ENCODE measurements around a stretch of chr17.

- PRO-cap, result no peak
These were observed 452.8 kb downstream of the SLC39A11 start for GRCh38 chr17:72639594-72640267.

- PRO-cap, result no peak
These were observed 372.7 kb downstream of the SLC39A11 start for GRCh38 chr17:72719362-72720701.

DNA sequence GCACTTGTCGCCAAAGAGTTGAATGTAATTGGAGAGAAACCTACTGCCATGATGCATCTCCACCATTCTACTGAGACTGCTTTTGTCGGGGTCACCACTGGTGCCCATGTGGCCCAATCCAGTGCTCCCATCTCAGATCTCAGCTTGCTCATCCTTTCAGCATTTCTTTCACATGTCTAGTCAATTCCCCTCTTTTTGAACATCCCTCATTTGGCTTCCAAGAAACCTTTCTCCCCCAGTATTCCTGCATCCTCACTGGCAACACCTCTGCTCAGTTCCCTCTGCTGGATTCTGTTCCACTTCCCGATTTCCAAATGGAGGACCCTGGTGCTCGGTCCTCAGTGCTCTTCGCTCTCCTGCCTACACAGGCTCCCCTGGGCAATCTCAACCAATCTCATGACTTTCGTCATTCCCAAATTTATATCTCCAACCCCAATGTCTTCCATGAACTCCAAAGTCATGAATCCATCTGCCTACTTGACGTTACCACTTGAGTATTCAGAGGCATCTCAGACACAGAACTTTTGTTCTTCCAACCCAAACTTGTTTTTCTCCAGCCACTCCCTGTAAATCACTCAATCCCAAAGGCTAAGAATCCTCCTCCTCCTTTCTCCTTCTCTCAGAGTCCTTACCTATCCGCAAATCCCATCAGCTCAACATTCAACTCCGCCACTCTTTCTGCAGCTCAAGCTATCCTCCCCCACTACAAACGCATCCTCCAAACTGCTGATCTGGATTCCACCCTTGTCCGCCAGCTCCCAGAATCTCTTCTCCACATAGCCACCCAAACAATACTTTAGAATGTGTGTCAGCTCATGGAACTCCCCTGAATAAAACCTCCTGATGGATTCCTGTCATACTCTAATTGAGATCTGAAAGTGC is 206.4 kb downstream of the SLC39A11 start:
- PRO-cap, result no peak

DNA sequence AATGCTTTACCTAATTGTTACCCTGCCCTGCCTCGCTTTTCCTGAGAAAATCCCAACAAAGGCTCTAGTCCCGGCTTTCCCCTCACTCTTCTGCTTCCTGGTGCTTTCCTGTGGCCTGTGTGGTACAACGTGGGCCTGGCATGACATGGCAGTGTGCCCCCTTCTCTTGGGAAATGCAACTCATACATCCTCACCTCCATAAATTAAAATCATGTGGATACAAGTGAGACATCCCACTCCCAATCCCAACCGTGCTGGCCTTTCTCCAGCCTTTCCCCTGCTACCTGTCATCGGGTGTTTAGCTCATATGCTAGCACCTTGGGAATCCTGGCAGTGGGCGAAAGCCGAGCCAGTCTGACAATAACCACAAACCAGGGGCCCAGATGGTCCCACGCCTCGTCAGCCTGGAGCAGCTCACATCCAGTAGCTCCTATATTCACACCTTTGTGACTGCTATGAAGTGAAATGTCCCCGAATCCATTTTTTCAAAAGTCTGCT is 177.1 kb downstream of the SLC39A11 start:
- PRO-cap, result no peak

DNA sequence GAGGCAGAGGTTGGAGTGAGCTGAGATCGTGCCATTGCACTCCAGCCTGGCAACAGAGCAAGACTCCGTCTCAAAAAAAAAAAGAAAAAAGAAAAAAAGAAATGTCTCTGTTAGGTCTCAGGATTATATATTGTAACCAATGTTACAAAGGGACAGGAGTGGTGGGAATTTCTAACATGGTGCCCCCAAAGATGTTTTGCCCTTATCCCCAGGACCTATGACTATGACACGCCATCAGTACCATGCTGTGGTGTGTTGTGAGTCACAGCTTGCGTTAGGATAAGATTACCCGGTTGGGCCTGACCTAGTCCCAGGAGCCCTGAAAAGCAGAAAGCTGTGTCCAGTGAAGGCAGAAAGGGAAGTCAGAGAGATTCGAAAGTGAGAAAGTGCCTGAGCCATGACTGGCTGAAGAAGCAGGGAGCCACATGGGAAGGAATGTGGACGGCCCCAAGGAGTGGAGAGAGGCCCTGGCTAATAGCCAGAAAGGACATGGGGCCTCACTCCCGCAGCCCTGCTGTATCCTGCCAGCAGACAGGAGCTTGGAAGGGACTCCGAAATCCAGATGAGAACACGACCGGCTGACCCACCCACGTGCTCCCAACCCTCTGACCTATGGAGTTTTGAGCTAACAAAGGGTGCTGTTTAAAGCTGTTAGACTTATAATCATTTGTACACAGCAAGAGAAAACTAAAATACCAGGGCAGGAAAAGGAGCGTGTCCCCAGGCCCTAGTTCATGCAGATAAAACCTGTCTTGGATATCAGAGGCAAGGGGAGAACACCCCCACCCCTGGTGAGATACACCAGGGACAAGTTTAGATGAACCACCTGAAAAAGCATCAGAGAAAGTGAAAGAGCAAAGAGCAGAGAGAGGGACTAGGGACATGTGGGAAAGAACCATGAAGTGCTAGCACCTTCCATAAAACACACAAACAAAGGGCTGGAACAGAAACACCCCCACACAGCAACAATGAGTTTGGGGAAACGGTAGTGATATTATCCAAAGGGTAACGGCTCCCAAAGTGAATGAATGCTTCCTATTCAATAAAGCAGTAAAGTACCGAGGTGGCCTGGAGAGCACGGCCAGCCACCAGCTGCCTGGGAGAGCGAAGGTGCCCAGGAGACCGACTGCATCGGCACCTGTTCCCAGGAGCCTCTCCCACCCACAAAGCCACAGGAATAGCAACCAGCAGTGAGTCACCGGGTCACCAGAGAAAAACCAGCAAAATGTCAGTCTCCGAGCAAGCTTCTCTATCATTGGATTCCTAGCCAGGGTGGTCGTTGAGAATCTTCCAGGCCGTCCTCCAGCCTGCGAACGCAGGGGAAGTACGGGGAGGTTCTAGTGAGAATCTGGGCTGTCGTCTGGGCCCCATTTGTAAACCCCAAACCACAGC is 115.2 kb downstream of the SLC39A11 start:
- PRO-cap, result no peak

DNA sequence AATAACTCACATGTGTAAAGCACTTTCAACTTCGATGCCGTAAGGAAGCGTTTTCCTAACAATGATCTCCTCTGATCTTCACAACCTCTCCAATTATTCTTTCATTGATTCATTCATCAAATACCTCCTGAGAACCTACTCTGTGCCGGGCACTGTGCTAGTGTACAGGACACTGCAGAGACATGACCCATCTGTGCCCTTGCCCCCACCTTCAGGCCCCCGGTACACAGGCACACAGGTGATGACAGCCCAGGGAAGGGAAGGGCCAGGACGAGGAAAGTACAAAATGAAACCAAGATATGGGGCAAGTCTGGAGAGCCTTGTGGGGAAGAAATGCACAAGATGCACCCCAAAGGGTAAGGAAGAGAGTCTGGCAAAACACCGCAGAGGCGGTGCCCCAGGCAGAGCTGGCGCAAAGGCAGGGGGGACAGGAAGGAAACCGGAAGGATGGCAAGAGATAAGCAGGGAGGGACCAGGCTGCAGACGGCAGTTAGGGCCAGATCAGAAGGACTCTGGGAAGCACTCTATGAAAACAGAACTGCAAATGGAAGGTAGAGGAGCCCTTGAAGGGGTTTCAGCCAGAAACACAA is 81.5 kb downstream of the SLC39A11 start:
- PRO-cap, result no peak

- PRO-cap, result no peak
These were observed 4.8 kb downstream of the FAM104A start for GRCh38 chr17:73227333-73227834.

- PRO-cap, result unidirectional peak, minus-strand start at chr17:73282187
These were observed 20.3 kb upstream of the CPSF4L start for GRCh38 chr17:73281846-73282494.

DNA sequence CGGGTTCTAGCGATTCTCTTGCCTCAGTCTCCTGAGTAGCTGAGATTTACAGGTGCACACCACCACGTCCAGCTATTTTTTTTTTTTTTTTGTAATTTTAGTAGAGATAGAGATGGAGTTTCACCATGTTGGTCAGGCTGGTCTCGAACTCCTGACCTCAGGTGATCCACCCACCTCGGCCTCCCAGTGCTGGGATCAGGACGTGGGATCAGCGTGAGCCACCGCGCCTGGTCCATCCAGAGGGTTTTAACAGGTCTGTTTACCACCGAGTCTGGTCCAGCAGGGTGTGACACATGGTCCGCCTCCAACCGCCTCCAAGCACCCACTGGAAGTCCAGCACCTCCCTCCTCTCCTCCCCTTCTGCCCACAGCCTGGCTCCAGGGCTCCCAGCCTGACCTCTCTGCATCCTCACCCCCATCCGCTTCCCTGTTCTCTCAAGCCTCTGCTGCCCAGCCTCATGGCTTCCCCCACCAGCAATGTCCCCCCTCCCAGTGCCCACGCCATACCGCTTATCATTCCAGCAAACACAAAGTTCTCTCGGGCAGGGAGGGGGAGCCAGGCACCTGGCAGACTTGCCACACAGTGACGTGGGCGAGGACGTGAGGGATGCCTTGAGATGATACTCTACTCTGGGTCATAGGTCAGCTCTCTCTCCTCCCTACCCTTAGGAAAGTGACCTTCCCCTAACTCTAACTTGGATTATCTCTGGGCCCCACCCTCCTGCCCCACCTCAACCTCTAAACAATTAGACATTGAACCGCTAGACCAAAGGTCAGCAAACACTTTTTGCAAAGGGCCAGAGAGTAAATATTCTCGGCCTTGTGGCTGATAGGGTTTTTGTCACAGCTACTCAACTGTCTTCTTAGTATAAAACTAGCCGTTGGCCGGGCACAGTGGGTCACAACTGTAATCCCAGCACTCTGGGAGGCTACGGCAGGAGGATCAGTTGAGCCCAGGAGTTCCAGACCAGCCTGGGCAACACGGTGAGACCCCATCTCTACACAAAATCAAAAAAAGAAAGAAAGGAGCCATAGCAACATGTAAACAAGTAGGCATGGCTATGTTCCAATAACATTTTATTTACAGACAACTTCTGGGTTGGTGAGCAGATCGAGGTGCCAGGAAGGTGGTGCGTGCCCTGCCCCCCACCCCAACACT is 23.1 kb downstream of the CDC42EP4 start:
- PRO-cap, result no peak

DNA sequence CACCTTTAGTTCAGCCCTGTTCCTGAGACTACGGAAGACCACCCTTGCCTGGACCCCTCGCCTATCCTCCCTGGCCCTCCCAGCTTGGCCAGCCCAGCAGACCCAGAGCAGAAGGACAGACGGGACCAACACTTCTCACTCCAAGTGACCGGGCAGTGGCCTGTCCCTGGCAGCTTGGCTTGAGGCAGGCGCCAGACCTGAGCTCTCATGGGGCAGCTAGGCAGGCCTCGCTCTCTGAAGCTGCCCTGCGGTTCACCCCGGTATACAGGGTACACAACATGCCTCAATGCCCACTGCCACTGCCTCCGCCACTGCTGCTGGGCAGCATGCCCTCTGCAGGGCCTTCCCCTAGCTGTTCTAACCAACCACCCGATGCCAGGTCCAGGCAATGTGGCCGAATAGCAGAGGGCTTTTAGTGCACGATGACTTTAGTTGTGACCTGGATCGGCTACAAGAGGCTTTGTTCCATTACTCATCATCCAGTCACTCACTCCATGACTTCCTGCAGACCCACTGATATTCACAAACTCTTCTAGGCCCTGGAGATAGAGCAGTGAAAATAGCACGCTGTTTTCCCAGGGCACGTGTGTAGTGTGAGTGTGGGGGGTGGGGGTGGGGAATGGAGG is 19.8 kb downstream of the CDC42EP4 start:
- PRO-cap, result no peak

- PRO-cap, result no peak
These were observed 2.9 kb downstream of the CDC42EP4 start for GRCh38 chr17:73308868-73309322.

DNA sequence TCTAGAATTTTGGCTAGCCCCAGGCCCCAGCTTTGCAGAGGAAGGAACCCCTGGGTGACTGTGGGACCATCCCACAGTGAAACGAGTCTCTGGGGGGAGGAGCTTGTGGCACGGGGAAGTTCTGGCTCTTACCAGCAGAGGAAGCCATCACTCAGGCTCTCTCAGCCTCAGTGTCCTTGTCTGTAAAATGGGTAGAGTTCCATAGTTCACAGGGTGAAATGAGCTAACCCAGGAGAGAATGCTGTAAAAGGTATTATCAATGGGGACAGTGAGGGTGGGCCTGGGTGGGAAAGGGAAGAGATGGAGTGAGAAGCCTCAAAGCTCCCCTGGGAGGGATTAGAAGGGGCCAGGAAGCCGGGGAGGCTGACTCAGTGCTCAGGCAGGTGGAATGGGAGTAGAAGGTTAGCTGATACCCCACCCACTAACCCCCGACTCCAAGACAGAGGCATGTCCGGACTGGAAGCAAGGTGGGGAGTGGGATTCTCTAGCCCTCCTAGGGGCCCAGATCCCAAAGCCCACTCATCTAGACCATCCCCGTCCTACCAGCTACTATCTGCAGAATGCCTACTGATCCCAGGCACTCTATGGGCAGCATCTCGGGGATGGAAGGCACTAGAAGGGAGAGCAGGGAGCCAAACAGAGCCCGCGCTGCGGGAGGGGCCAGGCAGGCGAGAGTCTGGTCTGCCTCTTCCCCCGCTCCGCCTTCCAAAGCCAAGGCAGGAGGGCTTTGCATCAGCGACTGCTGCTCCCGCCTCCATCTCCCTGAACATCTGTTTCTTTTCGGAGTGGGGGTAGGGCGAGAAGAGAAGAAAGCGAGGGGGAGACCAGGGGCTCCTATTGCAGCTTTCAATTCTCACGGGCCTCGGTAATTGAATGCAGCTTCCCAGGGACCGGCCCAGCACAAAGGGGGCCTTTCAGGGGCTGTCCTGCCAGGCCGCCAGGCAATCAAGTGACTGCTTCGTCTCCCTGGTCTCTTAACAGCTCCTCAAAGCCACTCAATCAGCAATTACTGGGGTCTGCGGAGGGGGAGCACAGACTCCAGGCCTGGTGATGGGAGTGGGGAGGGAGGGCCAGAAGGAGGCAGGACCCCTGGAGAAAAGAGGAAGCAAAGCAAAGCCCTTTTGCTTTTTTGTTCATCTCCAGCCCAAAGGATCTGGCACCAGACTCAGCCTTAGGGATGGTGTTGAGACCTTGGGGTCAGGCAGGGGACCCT is 31.2 kb upstream of the CDC42EP4 start:
- PRO-cap, result no peak

DNA sequence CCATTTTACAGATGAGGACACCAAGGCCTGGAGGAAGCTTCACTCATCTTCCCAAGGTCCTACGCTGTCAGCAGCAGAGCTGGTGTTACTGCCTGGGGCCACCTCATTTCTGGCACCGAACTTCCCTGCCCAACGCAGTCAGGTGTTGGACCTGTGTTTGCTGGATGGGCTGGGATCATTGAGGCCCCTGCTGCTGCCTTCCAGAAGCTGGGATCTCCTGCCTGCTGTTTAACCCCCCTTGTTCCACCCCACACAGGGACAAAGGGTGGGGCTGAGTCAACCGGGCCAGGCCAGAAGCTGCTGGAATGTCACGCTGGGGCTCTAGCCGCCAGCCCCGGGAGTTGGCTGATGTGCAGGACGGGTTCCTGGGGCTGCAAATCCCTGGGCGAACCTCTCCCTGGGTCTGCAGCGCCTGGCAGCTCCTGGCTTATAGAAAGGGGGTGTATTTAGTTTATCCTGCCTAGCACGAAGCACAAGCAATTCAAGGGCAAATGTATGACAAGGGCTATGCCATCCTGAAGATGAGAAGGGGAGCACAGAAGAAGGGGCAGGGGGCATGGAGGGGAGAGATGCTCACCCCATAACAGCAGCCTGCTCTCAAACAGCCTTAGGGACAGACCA is 44.4 kb upstream of the CDC42EP4 start:
- PRO-cap, result no peak

- PRO-cap, result no peak
These were observed 45.5 kb upstream of the CDC42EP4 start for GRCh38 chr17:73357210-73357745.

DNA sequence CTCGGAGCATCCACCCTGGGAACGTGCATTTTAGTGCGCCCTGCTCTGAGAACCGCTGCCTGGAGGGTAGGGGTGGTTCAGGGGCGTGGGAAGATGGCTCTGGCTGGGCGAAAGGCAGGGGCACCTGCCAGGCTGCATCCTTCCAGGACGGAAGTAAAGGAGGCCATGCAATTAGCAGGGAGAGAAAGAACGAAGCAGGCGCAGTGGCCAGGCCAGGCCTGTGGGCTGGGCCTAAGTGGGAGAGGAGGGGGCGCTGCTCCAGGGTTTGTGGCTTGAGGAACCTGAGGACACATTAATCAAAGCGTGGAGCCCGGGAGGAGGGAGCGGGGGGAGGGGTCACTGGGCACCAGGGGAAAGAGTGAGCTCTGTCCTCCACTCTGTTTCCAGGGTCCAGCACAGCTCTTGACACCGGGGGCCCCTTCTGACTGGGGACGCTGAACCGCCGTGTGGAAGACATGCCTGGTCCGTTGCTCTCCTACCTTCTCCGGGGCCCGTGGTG is 49.5 kb upstream of the CDC42EP4 start:
- PRO-cap, result no peak

DNA sequence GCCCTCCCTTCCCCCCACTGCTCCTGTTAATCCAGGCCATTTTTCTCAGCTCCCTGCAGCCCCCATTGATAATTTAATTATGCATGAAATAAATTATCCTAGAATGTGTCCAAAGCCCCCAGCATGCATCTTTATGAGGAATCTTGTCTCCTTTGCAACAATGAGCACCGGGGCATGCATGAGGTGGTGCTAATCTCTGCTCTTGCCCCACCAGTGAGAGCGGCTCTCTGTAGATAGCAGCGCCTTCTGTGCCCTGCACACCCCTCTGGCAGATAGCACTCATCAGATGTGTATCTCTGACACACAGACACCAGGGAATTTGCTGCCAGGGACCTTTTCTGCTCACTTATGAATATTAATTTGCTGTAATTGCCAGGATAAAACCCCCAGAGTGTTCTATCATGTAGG is 140.2 kb upstream of the CDC42EP4 start:
- PRO-cap, result no peak

DNA sequence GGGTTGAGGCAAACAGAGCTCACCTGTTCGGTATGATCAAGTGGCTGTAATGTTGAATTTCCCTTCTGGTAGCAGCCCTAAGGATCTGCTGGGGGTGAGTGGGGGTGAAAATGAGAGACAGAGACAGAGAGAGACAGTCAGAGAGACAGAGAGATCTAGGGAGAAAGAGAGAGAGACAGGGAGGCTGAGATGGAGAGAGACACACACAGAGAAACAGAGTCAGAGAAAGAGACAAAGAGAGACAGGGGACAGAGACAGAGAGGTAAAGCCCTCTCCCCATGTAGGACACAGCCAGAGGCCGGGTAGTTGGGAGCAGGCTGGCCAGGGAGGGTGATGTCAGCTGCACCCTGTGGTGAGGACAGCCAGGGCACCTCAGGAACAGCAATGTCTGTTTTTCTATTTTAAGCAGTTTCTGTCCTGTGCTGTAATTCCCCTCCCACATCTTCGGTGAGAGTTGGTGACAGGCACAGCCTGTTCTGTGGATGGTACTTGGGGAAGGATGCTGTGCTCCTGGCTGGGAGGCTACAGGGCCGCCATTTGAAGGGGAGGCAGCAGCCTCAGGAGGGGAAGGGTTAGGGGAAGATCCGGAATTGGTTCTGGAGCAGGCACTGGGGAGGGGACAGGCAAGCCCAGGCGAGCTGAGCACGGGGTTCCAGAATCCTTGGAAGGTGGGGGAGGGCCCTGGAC is 163.6 kb downstream of the SDK2 start:
- PRO-cap, result no peak

DNA sequence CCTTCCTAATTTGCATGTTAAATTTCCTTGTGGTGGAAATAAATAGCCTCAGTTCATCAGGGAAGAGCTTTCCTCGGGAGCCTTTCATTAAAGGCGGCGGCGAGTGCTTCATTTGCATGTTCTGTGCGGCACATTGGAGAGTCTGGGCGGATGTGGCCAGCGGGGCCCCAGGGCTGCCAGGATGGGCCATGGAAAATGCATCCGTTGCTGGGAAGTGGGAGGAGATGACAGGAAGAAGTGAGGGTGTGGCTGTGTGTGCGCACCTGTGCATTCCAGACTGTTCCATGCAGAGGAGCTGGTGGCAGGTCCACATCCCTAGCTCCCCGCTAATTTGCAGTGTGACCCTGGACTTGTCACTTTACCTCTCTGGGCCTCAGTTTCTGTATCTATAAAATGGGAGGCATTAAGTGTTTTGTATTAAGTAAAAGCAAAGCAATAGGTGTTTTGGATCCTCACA is 151.0 kb downstream of the SDK2 start:
- PRO-cap, result no peak

- PRO-cap, result no peak
These were observed 191.0 kb upstream of the RPL38 start for GRCh38 chr17:74012368-74013005.

- PRO-cap, result no peak
These were observed 6.7 kb downstream of the GPR142 start for GRCh38 chr17:74373579-74374733.